Skin of body (tissue), 2 donors: ENCODE results near the gene TMEM231.

DNA sequence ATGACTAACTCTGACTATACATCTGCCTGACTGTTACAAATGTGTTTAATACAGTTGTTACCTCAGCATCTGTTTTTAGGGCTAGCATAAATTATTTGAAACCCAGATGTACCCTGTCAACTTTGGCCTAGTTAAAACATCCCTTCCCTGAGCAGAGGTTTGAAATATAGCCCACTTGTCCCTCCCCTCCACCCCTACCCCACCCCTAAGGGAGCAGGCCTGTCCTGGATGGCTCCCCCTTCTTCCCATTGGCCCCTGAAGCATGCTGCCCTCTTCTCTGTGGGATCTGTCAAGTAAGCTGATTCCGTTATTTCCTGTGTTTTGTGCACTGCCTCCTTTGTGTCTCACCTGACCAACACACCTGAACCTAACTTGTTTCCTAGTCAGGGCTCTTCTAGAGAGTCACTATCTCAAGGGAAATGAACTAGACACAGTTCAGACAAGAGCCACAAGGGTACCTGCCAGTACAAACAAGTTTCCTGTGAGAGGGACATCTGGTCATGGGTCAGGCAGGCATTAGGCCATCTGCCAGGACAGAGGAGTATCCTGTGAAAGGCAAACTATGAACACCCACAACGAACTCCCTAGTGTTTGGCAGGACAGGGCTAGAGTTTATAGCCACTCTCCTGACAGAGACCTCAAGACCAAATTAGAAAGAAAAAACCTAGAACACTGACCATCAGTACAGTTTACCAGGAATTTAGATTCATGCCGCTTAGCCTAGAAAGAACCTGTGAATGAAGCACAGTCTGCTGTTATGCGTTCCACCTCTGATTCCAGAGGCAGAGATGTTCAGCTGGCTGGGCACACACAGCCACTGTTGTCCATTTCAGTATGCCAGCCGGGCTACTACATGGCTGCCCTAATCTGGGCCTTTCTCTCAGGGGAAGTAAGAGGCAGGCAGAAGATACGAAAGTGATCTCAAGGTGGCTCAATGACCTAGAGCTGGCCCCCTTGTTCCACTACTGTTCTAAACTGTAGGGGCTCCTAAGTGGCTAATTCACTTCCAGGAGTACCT is 20.6 kb upstream of the GLG1 start:
- RAMPAGE, long total RNA, result no peak

- RAMPAGE, long total RNA, result no peak
Measured at GRCh38 chr16:74695794-74696349, 4.8 kb downstream of the MLKL start.

DNA sequence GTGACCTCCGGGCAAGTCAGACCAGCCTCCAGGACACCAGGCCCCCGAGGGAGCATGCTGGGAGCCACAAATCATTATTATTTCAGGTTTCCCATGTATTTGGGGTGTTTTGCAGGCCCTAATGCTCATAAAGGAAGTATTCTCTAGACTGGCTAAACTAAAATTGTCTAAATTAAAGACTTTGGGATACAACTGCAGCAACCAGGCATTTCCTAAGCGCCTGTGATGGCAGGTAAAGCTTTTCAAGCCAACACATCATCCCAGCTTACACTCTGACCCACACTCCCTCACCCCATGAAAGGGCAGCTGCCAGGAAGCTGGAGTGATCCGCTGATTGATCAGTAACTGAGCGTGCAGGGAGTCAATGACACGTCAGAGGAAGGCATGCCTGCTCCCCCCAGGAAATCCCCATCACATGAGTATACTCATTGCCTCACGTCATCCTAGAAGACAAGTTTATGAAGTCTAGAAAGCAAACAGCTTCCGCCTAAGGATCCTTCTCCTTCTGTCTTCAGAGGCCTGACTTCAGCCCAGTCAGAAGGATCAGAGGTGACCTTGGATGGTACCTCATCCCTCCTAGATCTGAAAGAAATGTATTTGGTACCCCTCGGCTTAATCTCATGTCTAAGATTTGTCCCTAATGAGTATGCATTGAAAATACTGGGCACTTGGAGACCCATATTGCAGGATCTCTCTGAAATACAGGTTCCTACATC is 14.3 kb downstream of the FA2H start:
- RAMPAGE, long total RNA, result no peak

DNA sequence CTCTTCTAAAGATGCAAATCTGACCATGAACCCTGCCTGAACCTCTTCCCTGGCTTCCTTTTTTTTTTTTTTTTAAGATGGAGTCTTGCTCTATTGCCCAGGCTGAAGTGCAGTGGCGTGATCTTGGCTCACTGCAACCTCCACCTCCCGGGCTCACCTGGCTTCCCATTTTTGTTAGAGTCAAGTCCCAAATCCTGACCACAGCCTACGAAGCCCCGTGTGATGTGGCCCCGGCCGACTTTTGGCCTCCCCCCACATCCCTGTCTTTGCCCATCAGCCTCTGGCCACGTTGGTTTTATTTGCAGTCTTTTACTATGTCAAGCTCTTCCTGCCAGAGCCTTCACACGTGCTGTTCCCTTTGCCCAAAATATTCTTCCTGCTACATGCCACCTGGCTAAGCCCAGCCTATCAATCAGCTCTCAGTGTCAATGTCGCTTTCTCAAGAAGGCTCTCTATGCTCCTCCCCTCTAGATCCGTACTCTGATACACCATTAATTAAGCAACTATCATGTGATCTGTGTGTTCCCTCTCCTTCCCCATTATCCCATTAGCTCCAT is 2.6 kb downstream of the FA2H start:
- RAMPAGE, long total RNA, result no peak

GRCh38 chr16:75024119-75024614 is 25.3 kb downstream of the ZNRF1 start:
- RAMPAGE, long total RNA, result no peak

DNA sequence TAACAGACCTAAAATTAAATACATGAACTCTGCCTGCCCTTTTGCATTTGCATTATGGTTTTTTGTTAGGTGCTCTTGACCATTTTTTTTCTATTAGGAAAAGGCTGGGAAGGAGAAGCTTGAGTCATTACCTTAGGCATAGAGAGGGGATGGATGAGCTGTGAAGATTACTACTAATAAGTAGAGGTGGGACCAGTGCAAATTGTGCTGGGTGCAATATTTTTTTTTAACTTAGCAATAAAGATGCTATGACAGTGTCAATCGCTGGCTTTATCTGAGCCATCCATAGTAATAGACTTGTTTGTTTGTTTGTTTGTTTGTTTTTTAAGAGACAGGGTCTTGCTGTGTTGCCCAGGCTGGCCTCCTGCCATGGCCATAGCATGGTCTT is 46.4 kb downstream of the ZNRF1 start:
- RAMPAGE, long total RNA, result no peak

DNA sequence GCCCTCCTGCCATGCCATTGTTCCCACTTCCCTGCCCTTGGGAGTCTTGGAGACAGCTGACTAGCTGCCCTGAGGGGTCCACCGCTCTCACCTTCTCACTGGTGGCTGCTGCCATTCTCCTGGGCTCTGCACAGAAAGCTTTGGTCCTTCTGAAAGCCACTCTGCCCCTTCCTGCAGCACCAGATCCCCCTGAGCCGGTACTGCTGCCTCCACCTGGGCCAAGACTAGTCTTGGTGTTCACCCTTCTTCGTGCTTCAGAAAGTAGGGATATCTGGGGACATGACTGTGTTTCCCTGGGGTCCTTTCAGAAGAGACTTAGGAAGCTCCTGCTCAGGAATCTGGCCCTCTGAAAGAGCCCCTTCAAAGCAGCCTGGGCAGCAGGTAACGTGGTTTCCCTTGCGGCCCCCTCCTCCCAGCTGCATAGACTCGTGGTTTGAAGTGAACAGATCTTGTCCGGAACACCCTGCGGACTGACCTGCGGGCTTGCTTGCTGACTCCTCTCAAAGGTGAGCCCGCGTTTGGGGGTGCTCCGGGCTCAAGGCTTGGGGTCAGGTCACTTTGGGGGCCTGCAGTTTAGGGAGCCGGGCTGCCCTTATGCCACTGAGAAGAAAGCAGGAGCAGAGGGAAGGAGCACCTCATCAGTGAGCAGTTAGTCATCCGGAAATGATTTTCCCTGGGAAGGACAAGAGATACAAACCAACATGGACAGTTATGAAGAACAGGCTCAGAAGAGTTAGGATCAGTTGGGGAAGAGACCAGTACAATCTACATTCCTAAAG is 10.3 kb downstream of the LDHD start:
- RAMPAGE, long total RNA, result no peak

DNA sequence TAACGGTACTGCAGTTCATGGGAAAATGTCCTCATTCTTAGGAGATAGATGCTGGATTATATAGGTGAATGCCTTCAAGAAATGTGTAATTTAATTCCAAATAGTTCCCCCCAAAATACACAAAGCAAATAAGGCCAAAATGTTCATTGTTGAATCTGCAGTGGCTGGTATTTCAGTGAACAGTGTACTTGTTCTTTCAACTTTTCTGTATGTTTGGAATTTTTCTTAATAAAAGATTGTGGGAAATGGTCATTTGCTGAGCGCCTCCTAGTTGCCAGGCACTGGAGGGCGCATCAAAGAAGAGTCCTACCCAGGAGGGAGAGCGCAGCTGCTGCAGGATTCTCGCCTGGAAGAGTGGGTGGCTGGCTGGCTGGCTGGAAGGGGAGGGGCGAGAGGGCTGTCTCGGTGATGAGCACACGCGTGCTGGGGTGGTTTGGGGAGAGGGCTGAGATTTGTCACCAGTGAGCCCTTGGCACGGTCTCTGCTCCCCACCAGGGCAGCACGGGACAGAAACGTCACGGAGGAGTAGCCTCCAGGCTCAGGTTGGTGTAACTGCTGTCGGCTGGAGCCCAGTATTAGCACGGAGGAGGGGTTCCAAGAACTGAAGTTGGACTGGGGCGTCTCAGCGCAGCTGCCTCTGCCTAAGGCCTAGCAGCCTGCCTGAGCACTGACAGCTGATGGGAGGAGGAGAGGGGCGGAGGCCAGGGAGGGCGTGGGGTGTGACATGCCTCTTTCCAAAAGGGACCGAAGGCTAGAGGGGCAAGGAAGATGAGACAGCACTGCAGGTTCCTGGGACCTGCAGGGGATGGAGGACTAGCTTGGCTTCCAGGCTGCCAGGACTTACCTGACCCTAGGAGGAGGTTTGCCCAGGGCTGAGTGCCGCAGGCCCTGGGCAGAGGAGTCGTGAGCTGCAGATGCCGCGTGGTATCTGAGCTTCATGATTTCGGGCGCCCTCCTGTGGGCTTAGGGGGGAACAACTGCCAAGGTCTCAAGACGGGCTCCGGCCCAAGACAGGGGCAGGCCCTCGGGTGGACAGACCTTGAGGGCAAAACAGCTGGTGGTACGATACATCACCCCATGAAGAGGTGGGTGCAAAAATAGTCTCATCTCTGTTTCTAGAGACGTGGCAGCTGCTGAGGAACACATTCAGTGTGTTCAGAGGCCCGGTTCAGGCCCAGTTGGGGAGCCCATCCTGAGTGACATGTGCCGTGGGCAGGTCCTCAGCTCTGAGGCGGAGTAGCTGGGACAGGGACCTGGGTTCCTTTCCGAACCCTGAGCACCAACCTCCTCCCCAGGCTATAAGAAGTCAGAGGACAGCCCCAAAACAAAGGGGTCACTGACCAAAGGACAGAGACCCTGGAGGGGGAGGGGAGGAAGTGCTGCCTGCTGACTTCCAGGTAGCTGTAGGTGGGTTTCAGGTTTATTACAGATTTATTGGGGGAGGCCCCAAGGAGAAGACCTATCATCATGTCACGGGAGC is 5.6 kb downstream of the LDHD start:
- RAMPAGE, long total RNA, result no peak

DNA sequence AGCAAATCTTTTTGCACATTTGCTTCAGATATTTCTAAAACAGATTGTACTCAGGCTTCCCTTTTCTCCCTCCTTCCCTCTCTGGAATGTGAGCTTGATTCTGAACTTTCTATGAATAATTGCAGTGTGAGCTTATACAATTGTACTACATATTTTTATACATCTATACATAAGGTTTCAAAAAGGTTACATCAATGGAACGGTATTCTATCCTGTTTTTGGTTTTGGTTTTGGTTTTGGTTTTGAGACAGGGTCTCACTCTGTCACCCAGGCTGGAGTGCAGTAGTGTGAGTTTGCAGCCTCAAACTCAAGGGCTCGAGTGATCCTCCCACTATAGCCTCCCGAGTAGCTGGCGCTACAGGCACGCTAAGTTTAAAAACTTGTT is 970 bp downstream of the CTRB1 start:
- RAMPAGE, long total RNA, result no peak

- RAMPAGE, long total RNA, result no peak
Measured at GRCh38 chr16:75269724-75269957, 18.2 kb upstream of the BCAR1 start.

DNA sequence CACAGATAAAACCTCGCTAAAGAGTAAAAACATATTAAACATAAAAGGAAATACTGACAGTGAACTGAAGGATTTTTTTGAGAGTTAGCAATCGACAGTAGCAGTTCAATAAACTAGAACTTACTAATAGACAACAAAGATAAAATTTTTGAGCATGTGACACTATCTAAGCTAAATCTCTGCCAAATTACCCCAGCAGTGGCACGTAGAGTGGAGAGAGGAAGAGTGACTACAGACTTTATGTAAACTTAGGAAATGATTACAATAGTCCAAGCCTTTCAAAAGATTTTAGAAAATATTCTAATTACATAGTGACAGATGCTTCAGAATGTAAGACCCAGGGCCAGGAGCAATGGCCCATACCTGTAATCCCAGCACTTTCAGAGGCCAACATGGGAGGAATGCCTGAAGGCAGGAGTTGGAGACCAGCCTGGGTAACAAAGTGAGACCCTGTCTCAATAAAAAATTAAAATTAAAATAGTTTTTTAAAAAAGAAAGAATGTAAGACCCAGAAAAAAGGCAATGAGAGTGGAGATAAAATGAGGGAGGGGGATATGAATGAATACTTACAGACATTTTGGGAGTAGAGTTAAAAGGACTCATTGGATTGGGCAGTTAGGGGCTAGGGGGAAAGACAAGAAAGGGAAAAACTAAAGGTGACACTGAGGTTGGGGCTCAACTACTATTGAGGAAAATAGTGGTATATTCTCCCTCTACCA is 52.3 kb downstream of the CFDP1 start:
- RAMPAGE, long total RNA, result no peak

DNA sequence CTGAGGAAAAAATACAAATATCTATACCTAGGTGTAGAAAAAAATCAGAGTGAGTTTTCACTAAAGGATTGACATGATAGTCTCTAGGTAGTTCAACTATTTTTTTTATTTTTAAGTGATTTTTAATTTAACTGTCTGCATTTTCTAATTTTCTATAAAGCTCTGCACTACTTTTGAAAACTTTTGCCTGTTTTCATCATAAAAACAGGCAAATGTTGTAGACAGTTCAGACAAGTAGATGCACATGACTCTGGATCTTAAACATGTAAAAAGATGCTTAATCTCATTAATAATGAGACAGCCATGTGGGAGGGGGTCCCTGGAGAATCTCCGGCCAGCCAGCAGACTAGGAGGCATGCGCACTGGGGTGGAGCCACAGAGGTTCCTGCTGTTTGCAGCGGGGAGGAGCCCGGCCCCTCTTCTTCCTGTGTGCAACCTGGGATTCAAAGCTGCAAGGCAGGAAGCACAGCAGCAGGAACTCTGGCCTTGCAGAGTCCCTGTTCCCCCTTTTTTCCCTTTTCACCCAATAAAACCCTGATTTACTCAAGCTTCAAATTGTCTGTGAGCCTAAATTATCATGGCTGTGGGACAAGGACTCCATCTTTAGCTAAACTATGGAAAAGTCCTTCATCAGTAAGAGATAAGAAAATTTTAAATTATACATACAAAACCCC is 12.4 kb downstream of the CFDP1 start:
- RAMPAGE, long total RNA, result no peak

DNA sequence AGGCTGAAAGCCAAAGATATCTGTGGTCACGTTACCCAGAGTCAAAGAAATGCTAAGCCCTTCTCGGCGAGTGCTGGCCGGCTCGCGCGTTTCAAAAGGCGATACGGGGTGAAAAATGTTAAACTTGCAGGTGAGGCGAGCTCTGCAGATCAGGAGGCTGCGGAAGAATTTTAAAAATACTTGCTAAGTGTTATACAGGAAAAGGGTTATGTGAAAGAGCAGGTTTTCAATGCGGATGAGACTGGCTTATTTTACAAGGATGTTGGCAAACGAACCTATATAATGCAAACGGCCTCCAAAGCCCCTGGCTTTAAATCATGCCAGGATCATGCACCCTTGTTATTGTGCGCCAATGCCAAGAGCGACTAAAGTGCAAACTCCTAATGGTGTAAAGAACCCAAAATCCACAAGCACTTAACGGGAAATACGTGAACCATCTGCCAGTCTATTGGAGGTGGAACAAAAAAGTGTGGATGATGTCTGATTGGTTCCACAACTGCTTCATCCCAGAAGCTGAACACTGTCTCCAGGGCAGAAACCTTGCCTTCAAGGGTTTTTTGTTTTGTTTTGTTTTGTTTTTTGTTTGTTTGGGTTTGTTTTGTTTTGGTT is 1.1 kb upstream of the CFDP1 start:
- RAMPAGE, long total RNA, result no peak

- RAMPAGE, long total RNA, result no peak
Measured at GRCh38 chr16:75486058-75486542, 9.1 kb downstream of the CHST6 start.

DNA sequence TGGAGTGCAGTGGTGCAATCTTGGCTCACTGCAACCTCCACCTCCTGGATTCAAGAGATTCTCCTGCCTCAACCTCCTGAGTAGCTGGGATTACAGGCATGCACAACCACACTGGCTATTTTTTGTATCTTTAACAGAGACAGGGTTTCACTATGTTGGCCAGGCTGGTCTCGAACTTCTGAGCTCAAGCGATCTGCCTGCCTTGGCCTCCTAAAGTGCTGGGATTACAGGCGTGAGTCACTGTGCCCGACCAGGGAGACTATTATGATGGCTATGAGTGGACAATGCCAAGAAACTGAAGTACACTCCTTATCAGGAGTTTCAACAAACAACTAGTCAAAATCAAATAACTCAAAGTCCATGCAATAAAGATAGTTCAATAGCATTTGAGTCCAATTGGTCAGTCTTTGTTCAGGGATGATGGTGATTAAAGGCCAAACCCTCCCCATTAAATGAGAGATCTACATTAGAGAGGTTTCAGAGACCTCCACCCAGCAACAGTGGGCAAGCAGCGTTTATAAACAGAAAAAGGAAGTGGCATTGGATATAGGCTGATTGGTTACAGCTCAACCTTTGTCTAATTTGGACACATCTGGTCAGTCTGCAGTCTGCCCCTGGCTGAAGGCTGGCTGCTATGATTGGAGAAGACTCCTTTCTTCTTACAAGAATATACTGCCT is 8.1 kb downstream of the CHST5 start:
- RAMPAGE, long total RNA, result no peak

- RAMPAGE, long total RNA, result no peak
Measured at GRCh38 chr16:75554999-75555589, 958 bp downstream of the TMEM231 start.

DNA sequence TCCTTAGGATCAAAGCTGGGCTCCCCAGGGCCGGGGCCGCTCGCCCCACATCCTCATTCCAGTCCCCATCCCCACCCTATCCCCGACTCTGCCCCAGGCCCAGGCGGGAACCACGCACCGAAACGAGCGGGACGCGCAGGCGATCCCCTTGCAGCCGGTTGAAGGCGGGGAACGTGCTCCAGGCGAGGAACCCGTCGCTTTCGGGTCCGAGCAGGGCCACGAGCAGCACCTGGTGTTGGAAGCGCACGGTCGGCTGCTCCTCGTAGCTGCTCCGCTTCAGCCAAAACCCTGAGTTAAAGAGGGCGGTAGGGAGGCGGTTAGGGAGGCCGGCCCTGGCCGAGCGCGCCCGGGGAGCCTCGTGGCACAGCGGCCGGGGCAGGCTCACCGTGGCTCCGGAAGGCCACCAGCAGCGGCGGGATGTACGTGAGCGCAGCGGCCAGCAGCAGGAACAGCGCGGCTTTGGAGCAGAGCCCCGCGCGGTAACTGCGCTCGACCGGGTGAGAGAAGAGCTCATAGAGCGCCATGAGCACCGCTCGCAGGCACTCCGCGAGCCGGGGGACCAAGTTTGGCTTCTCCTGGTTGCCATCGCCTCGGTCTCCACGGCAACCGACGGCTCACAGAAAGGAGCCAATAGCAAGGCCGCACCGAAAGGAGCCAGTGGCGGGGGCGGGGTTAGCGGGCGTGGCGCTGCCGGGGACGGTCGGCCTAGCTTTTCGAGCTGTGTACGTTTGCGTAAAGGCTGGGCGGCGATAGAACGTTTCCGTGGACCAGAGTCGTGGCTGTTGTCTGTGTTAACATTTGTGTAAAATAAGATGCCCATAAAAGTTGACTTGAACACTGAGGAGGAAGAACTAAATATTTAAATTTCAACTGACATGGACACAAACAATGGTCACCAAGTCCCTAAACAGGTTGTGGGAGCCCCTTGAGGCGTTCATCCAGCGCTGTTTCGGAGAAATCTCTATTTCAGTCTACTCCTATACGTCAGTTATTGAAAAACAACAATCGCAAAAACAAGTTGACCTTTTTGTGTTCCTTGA is at the start of gene TMEM231:
TMEM231 (minus strand) TSS at position 567 of the 1,040 bp plus-strand sequence.
- RAMPAGE, long total RNA, result no peak

DNA sequence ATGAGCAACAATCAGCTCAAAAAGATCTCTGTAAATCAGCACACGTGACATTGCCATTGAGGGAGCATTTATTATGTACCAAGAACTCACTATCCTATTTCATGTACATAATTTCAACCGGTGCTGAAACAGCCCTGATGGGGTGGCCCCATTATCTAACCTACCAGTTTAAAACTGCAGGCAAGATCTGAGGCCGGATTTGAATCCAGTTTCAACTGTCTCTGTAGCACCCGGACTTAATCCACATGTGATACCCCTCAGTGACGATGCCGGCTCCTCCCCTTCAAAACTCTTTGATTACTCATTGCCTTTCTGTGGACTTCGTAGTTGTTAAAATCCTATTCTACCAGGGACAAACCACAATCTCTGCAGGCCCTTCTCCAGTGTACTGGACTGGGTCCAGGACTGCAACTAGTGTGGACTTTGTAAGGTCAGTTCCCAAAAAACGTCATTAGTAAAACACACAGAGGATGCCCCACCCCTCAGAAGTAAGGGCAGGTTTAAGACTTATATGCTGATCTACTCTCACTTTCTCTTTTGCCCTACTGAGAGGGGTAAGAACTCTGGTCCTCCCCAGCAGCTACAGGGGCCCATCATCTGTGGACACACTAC is 10.6 kb upstream of the NUDT7 start:
- RAMPAGE, long total RNA, result no peak

DNA sequence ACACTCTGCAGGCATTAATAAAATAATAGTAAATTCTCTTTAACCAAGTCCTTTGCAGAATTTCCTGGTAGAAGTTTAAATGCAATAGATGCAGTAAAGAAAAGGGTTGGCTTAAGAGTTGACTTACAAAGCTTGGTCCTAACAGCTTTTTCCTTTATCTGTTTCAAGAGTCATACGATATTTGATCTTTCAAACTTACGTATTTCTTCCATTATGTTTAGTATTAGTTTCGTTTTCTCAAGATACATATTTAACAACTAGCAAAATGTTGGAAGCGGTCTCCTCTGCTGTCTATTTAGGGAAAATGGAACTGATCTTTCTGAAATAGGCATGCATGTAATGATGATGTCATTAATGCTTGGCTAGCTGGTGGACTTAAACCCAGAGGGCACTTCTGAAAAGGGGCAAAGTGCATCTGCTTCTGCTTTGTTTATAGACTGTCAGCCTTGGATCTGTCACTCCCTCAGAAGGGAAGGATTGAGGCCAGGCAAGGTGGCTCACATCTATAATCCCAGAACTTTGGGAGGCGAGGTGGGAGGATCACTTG is 185.3 kb downstream of the WWOX start:
- RAMPAGE, long total RNA, result no peak

DNA sequence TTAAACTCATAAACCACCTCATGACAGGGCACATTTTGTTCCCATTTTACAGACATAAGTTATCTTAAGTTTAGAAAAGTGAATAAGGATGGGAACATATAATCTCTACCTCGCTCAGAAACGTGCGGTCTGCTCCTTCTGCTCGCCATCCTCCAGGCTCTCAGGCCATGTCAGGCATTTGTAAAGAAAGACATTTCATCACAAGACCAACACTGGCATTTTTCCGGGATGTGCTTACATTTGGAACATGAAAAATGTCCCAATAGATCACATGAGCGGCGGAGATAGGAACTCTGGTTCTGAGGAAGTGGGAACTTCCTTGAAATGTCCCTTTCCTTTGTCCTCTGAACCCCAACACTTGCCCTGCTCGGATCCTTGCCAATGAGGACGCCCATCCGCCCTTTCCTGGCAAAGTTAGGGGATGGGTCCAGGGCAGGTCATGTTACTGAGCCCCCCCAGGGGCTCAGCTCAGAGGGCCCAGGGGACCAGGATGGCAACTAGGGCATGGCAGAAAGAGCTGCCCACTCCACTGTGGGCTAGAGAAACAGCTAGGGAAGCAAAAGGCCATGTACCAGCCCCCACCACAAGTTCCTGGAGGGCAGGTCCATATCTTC is 130.5 kb downstream of the MAF start:
- RAMPAGE, long total RNA, result no peak